Bronchial lymph node (tissue), 1 donor: ENCODE measurements around the genes MXD1 and ASPRV1.

GRCh38 chr2:69572551-69573028 is 70.9 kb downstream of the AAK1 start:
- PRO-cap: no peak

DNA sequence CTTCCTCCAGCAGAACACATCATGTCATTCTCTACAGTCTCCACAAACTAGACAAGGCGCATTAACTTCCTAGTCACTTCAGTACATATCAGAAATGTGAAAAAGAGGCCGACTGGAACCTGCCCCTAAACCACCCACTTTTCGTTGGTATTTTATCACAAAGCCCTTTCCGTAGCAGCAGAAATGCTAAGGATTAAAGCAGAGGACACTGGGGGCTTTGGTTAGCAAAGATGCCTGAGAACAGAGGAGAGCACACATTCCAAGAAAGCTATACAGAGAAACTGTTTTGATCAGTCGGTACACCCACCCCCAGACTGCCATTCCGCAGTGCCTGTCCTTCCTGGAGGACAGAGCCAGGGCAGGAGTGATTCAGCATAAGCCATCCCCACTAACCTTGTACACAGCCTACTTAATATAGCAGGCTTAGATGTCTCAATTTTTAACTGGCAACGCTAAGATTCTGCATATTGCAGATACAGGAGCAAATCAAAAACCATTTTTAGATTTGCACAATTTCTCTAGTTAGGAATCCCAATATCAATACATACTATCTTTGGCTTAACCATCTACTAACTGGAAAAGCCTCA is 53.3 kb downstream of the AAK1 start:
- PRO-cap: no peak

DNA sequence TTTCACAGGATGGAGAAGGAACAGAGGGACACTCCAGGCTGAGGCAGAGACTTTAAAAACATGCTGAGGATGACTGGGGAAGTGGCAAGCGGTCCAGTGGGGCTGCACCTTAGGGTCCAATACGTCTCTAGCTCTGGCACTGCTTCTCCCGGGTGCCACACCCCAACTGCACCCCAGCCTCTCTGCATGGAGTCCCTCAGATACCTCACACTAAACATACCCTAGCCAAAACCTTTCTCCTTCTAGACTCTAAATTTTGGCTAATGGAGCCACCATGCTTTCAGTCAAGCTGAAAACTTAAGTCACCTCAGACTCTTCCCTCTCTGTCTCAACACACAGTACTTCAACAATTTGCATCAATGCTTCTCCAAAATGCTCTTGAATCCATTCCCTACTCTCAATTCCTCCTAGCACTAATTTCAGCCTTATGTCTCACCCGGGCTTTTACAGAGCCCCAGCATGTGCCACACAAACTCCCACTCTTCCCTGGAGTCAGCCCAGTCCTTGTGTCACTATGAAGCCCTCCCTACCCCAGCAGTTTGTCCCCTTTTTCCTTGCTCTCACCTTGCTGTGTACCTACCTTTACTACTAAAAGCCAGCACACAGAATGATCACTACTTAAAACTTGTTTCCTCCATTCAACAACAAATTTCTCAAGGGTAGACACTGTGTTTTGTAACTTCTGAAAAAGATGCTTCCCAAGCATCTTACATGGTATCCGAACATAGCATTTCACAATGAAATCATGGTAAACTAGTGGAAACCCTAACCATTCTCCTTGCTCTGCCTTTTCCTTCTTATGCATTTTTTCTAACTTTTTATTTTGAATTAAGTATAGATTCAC is 38.7 kb downstream of the AAK1 start:
- PRO-cap: no peak

DNA sequence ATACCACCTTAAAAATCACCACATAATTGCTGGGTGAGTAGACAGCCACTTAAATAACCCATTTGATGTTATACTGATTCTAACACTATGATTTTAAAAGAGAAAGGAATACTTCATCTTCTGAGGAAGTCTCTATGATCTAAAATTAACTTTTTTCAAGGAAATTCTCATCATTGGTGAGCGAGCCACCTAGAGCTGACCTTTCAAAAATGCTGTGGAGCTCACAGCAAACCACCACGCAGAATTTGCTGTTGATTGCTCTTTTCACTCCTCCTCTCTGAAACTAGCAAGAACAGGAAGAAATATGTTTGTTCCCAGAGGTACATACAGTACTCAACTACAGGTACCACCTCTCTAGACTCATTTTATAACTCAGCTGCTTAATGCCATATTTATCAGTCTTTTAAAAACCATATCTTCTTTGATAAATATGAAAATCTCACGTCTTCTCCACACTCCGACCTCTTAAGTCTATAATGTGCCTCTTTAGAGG is 14.9 kb downstream of the AAK1 start:
- PRO-cap: unidirectional peak, minus-strand start at position 279 of the sequence

- PRO-cap: no peak
Measured at GRCh38 chr2:69641073-69641560, 2.4 kb downstream of the AAK1 start.

GRCh38 chr2:69641561-69642031 is 1.9 kb downstream of the AAK1 start:
- PRO-cap: no peak

- PRO-cap: no peak
Measured at GRCh38 chr2:69673997-69674838, 30.7 kb upstream of the AAK1 start.

DNA sequence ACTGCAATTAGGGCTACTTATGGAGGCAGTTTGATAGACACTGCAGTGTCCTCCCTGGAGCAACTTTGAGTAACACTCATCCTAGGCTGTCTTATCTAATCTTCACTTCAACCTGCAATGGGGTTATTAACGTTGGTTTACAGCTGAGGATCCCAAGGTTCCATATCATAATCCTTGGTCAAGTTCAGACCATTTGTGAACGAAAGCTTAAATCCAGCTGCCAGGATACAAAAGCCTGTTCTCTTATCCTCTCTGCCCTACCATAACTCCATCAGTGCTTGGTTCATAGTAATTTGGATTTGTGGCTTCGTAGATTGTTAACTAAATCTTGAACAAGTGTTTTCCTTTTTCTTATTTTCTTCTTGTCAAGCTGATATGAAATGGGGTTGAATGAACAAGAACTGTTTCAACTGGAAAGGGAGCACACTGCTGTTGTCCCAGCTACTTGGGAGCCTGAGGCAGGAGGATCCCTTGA is 2.6 kb downstream of the ANXA4 start:
- PRO-cap: no peak

DNA sequence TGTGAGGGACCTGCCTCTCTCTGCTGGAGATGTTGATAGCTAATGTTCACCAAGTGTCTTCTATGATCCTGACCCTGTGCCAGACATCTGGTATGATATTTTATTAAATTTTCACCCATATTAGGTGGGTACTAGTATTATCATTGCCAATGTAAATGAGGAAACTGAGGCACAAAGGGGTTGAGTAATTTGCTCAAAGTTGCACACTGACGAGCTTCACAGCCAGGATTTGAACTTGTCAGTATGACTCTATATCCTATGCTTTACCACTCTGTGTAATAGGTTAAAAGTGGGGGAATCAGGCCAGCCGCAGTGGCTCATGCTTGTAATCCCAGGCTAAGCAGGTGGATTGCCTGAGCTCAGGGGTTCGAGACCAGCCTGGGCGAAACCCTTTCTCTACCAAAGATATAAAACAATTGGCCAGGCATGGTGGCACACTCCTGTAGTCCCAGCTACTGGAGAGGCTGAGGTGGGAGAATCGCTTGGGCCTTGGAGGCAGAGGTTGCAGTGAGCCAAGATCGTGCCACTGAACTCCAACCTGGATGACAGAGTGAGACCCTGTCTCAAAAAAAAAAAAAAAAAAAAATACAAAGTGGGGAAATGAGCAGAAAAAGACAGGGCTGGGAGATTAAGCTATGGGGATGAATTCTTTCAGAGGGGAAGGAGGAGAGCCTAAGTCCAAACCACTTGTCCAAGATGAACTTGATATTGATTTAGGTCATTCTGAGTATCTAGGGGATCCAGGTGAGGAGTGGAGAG is 9.2 kb downstream of the ANXA4 start:
- PRO-cap: no peak

GRCh38 chr2:69914999-69915606 is at the start of gene MXD1:
Gene MXD1, plus strand, starts transcription at chr2:69915109.
- PRO-cap: bidirectional peak, plus-strand start at chr2:69915041, minus-strand start at chr2:69914673

DNA sequence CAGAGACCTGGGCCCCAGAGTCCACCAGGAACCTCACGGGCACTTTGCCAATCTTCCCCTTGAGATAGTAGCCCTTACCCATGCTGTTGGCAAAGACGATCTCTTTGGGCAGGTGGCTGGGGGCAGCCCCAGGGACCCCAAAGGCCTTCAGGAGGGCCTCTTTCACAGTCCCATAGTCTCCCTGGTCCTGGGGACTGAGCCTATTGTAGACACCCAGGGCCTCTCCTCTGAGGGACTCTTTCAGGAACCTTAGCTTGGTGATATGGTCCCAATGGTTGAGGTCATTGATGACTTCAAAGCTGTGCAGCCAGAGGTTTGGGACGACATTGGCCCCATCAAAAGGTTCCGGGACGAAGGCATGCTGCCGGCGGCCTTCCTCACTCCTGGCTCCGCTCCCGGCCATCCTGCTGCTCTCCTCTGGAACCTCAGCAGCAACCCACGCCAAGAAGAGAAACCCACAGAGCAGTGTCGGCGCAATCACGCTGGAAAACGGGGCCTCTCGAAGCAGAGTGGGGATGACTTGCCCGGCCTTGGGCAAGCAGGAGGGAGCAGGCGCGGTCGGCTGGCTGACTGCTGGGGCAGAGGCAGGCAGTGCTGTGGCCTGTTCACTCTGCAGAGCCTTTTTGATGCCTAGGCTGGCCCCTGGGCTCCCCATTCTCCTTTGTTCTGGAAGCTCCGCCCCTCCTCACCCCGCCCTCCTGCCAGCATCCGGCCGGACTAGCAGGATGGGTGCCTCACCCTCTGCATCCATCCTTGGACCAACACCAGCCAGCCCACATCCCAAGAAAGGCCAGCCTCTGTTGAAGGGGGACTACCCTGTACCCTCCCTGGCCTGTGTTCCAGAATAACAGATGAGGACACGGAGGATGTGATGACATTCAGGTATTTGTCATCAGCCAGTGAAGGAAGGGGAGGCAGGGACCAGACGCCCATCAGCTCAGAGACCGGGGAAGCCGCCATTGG is at the start of gene ASPRV1:
ASPRV1 (minus strand) TSS at position 598 of the 963 bp plus-strand sequence.
- PRO-cap: no peak

- PRO-cap: no peak
Measured at GRCh38 chr2:69964231-69965029, 3.0 kb upstream of the ASPRV1 start.

DNA sequence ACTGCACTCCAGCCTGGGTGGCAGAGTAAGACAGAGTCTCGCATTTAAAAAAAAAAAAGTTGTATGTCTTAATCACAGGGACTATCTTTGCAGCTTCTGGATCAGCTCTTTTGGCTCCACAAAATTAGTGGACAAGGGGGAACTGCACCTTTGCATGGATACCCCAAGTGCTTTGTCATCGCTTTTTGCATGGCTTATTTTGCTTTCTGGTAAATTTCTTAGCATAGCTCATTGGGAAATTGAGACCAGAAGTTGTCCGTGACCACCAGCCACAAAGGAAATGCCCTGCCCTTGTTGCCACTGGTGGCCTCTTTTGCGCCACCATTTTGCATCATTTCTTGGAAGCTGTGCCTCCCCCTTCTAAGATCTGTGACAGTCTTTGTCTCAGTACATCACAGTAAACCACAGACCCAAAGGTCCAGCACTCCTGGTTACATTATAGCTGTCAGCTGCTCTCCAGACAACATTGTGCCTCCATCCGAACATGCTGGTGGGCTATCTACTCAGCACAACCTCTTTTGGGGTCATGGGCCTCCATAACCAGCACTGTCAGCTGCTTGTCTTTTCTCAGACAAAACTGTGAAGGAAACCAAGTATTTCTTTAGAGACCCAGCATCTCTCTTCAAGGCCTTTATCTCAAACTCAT is 43.8 kb upstream of the PCBP1 start:
- PRO-cap: no peak

DNA sequence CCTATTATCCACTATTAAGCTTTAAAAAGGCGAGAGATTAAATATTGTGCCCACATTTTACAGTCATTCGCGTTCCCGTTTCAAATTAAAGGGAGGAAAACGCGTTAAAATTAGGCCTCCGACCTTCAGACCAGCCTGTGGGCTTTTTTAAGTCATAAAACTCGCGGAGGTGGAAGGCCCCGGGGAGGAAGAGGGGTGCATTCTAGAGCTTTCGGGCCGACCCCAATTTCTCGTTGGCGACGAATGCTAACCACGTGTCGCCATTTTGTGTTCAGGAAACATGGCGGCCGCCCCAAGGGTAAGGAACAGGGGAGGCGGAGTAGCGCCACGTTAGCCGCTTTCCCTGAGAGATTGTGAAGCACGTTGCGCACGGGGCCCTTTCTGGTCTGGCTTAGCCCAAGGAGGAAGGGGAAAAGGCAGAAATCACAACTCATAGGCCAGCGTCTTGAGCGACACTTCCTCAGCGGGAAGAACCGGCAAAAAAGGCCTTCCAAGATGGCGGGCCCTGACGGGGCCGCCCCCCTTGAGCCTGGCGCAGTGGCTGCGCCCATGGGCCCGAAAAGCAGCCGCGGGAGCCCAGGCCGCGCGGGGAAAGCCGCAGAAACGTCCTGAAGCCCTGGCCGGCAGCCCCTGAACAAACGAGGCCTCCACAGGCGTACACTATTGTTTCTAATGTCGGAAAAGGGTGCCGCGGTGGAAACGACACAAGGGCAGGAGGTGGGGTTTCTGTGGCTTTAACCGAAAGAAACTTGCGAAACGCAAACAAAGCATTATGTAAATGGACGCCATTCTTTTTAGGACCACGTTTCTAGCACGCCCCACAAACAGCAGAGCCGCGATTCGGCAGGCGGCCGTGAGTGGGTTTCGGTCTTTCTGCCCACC is 1.0 kb upstream of the PCBP1 start:
- PRO-cap: bidirectional peak, plus-strand start at position 301 of the sequence, minus-strand start at position 267 of the sequence; bidirectional peak, plus-strand start at position 565 of the sequence, minus-strand start at position 353 of the sequence

DNA sequence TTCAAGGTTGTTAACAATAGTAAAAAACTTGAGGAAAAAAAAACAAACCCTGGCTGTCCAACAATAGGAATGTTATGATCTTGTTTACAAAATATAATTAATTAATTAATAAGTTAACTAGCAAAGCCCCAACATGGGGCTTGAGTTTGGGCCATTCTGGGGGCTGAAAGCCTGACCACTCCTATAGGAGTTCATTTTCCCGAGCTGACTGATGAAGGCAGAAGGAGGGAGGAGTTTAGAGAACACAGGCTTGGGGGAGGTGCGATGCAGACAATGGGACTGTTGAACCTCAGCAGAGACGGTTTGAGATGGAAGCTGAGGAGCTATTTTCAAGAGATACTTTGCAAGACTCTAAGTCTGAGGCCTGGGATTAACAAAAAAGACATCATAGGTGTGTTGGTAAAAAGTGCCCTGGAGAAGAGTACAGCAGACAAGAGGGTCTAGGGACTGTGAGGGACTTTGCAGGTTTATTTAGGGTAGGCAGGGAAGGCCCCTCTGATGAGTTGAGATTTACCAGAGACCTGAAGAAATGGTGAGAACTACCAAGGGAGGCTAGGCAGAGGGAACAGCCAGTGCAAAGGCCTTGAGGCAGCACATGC is 31.5 kb downstream of the PCBP1 start:
- PRO-cap: no peak

DNA sequence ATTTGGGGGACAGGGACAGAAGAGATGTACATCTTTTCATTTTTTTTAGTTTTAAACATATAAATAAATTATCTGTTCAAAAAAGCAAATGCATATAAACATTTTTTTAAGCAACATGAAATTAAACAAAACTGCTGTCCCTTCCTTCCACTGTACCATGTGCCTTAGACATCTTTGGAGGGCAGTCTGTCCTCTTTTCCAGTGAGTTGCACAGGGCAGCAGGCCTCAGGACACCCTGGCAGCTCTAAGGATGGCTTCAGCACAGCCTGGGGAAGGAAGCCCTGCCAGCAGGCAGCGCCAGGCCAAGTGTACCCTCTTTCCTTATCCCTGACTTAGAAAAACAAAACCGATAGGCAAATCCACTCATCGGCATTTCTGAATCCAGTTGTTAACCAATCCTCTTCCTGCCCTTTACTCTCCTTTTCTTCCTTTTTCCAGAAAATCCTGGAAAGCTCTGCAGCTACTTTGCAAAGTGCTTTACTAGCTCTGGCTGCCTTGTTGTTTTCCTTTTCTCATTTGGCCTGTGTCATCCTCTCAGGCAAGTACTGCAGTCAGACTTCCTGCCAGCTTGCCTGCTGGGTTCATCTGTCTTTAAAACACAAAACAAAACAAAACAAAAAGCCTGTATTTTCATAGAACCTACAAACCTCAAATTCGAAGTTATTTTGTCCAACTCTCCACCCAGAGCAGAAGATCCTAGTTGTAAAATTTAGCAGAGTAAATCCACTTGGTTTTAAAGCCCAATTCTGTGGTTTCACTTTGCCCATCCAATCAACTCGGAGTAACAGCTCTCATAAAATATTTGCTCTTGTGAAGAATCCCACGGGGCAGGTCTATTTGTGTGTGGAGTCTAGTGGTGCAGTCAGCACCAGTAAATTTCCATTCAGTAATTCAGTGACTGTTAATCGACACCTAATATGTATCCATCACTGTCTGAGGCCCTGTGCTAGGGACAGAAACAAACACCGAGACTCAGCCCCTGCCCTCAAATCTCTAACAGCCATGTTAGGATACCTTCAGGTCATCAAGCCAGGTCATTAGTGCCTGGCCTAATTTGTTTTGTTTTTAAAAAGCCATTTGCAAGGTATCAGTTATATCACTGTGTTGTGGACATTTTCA is 45.2 kb downstream of the PCBP1 start:
- PRO-cap: bidirectional peak, plus-strand start at position 541 of the sequence, minus-strand start at position 377 of the sequence; bidirectional peak, plus-strand start at position 830 of the sequence, minus-strand start at position 810 of the sequence

DNA sequence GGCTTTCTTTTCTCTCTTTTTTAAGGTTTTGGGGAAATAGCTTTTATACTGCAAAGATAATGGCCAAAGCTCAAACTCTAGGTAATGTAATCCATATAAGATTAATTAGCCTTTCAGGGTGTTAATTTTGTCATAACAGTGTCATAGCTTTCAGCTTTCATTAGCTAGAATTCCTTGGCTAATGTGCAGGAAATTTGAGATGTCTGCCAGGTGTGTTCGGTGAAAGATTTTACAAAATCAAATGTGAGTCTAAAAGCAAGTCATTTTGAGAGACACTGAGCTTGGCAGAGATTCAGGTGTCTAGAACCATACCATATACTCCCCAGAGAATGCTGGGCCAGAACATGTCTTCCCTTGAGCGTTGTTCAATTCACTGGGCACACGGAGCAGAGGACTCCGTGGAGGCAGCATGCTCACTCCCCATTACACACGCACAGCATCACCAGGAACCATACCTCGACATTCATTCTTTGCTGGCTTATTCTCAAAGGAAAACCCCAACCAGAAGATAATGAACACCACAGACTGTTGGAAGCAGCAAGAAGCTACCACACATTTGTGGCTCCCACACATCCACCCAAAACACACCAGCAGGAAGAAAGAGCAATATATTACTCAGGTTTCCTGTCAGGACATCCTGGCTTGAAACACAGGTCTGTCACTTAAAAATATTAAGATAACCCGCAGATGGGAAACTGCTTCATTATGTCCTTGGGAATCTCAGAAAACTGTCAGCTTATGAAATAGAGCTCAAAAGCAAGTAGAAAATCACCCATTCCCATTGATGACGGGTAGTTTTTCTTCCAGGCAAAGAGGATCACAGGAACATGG is 46.2 kb downstream of the PCBP1 start:
- PRO-cap: bidirectional peak, plus-strand start at position 376 of the sequence, minus-strand start at position 435 of the sequence; bidirectional peak, plus-strand start at position 674 of the sequence, minus-strand start at position 584 of the sequence

DNA sequence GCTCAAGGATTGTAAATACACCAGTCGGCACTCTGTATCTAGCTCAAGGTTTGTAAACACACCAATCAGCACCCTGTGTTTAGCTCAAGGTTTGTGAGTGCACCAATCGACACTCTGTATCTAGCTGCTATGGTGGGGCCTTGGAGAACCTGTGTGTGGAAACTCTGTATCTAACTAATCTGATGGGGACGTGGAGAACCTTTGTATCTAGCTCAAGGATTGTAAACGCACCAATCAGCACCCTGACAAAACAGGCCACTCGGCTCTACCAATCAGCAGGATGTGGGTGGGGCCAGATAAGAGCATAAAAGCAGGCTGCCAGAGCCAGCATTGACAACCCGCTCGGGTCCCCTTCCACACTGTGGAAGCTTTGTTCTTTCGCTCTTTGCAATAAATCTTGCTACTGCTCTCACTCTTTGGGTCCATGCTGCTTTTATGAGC is 41.8 kb downstream of the C2orf42 start:
- PRO-cap: no peak

DNA sequence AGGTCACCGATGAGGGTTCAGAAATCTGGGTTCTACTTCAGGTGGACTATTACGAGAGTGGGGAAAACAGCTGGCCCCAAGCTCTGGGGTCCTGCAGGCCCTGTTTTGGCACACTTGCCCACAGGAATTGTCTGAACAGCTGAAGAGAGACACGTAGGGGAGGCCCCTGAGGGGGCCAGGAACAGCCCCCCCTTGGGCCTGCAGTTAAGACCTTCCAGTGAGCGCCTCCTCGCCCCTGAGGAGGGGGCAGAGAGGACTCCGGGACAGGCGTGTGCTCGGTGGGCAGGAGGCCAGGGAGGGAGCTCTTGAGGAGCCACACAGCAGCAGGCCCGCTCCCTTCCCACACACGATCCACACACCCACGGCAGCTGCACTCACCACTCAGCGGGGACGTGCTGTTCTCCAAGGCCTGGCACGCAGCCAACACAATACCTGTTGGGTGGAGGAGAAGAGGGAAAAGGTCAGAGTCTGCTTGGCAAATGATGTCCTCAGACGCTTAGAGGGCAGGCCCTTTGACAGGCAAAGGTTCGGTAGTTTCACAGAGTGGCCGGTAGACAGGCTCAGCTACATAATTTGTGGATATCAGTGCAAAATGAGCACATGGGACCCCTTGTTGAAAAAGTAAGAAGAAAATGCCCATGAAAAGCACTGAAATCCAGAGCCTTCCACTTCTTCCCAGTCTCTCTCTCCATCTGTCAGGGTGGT is 39.0 kb downstream of the TGFA start:
- PRO-cap: no peak

DNA sequence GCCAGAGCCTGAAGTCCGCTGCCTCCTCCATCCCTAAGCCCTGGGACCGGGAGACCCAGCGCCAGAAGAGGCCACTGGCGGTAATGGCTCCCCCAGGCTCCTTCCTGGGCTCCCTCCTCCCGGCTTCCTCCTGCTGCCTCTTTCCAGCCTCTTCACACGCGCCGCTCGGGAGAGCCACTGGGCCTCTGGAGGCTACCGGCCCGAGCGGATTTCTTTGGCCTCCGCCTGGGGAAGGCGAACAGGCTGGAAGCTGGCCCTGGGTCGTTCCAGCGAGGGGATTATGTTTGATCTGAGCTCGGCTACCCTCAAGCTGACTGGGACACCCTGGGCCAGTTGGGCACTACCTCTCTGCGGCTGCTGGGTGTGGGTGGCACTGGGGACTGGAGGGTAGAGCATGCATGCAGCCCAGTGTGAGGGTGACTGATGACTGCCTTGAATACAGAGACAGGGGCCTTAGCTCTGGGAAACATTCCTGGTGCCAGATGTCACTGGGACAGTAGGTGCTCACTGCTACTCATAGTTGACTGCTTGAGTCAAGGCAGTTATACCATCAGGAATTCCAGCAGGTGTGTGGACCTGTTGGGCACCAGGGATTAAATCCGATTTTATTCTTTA is 1.5 kb downstream of the VAX2 start:
- PRO-cap: no peak